Left cardiac atrium (tissue), 1 donor: ENCODE data around the gene FOXF1.

DNA sequence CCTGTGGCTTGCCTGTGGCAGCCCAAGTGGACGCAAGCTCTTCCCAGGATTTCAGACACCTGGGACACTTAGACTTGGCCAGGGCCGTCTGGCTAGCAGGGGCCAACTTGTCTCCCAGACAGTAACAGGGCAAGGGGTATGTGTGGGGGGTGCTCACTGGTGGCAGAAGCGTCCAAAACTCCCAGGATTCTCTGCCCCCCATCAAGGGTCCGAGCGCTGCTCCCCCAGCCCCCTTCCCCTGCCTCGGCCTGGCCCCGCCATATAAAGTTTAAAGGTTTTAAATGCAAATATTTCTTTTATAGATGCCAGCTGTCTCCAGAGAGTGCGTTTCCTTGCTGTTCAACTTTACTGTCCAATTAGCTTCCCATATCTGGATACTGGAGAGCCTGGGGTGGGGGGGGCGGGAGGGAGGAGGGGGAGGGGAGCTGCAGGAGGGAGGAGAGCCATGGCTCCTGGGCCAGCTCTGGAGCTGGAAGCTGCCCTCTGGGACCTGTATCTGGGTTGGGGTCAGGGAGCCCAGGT is 6.4 kb upstream of the GSE1 start:
- PRO-cap, result no peak

- PRO-cap, result no peak
Measured at GRCh38 chr16:85636247-85636815, 23.2 kb downstream of the GSE1 start.

DNA sequence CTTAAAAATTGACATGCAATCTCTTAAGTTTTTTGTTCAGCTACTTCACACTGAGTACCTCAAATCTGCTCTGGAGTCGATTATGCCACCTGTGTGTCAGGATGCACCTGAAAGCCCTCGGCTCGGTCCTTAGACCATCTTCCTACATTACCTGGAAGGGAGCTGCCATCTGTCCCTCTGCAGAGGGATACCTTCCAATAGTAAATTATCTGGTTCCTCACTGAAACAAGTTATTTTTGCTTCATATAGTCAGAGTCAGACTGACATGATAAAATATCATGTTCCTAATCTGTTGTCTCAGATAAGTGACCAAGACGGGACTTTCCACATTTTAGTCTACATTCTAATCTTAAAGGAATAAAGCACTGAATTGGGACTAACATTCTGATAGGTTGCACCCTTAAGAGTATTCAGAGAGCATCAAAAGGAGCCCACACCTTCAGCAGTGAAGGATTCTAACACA is 13.6 kb downstream of the GINS2 start:
- PRO-cap, result no peak

DNA sequence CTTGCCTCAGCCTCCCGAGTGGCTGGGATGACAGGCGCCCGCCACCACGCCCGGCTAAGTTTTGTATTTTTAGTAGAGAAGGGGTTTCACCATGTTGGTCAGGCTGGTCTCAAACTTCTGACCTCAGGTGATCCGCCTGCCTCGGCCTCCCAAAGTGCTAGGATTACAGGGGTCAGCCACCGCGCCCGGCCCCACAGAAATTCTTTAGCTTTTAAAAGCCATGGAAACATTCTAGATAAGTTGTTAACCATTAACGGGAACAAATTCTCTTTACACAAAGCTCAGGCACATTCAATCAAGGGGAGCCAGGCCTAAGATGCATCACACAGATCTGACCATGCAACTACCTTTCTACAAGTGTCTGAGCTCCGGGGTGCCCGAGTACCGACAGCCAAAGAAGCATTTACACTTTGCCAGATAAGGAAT is 1.1 kb downstream of the EMC8 start:
- PRO-cap, result no peak

GRCh38 chr16:85821567-85821908 is 22.0 kb downstream of the COX4I1 start:
- PRO-cap, result no peak

GRCh38 chr16:85833115-85833815 is 33.8 kb downstream of the COX4I1 start:
- PRO-cap, result no peak

GRCh38 chr16:85848299-85848873 is 48.9 kb downstream of the COX4I1 start:
- PRO-cap, result no peak

DNA sequence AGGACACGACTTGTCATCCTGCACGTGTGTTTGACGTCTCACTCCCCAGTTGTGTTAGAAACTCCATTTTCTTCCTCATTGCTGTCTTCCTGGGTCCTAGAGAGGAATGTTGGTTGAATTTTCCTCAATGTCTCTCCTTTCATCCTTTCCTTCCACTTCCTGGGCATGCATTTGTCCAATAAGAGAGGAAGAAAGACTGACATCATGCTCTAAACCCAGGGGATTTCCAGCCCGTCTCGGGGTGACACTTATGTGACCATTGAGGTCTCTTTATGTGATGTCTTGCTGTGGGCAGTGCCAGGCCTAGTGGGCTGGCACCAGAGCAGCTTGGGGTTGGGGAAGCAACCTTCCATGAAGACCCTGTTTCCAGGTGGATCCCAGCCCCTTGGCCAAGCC is 39.7 kb upstream of the IRF8 start:
- PRO-cap, result no peak

GRCh38 chr16:85947543-85948335 is 48.8 kb downstream of the IRF8 start:
- PRO-cap, result no peak

- PRO-cap, result no peak
Measured at GRCh38 chr16:85982458-85982969, 83.6 kb downstream of the IRF8 start.

DNA sequence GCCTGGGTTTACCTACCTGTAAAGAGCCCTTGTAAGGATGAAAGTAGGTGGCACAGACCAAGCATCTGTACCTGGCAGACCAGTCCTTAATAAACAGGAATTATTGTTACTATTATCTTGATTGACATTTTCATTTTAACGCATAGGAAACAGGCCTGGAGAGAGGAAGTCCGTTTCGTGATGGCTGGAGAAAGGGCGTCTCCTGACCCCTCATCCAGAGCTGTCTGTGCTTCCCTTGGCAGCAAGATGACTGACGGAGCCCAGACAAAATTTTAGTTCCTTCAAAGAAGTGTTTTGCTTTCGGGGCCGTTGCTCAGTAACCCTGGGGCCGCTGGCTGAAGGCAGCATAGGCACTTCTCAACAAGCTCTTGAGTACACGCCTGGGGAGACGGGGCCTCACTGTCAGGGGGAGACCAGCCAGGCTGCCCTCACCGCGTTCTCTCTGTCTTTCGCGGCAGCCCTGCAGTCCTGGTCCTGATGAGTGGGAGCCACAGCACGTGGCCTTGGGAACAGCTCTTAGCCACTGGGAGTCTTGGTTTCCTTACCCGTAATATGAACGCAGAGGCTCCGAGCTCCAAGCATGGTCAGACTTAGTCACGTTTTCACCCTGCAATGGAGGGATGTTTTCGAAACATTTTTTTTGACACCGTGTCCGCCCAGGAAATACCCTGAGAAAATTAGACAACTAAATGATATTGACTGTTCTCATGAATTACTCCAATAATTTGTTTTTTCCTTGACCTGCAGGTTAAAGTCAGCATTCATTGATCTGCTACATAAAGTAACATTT is 86.0 kb downstream of the IRF8 start:
- PRO-cap, result no peak

DNA sequence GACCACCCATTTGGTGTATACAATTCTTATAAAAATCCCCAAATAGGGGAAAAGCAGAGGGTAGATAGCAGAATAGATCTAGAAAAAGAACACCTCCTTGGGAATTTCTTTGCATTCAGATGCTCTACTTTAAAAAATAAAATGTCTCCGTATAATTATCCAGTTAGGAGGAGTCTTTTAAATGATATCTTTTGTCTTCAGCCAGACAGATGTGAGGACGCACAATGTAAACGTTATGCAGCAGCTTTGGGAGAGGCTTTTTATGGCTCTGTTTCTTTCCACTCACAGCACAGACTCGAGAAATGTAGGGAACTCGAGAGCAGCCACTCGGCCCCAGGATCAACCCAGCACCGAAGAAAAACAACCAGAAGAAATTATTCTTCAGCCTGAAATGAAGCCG is 300.3 kb downstream of the IRF8 start:
- PRO-cap, result no peak

GRCh38 chr16:86200640-86201086 is 301.7 kb downstream of the IRF8 start:
- PRO-cap, result no peak

GRCh38 chr16:86240747-86240946 is 269.7 kb upstream of the FOXF1 start:
- PRO-cap, result no peak

DNA sequence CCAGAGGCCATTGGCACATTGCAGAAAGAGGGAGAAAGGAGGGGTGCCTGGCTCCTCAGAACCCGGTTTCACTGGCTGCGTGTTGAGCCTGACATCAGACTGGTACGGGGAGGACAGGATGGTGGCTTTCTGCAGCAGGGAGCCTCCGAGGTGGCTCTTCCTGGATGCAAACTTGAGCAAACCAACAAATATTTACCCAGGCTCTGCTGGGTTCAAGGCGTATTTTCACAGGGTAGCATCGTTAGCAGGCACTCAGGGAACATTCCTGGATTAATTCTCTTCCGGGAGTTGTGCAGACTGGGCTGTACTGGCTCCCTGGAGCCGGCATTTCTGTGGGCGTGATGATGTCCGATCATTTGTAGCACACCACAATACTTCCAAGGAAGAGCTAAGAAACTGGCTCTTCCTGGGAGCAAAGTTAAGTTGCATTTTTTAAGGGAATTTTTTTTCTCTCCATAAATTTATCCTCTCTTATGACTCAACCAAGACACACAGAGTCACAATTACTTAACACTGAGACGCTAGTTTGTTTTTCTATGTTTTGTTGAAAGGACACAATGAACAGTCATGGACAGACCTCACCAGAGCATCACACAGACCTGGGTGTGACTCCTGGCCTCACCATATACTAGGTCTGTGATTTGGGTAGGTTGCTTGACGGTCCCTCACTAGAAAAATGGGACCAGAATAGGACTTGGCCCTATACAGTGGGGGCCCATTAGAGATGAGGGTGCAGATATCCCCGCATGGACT is 211.6 kb upstream of the FOXF1 start:
- PRO-cap, result no peak

DNA sequence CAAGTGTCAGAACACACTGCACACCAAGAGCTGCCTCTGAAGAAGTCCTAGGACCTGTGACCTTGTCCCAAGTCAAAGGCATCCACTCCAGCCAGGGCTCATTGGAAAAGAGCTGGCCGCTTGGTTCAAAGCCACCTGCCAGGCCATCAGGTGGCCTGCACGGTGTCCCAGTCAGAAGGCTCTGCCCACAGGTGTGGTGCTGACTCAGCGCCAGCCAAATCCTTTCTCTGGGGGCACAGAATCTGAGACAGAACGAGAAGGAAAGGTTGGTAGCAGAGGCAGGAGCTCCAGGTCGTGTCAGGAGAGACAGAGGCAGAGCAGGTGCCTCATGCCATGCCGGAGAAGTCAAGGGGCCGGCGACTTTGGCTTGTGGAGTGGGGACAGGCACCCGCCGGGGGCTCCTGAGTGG is 128.3 kb upstream of the FOXF1 start:
- PRO-cap, result no peak

DNA sequence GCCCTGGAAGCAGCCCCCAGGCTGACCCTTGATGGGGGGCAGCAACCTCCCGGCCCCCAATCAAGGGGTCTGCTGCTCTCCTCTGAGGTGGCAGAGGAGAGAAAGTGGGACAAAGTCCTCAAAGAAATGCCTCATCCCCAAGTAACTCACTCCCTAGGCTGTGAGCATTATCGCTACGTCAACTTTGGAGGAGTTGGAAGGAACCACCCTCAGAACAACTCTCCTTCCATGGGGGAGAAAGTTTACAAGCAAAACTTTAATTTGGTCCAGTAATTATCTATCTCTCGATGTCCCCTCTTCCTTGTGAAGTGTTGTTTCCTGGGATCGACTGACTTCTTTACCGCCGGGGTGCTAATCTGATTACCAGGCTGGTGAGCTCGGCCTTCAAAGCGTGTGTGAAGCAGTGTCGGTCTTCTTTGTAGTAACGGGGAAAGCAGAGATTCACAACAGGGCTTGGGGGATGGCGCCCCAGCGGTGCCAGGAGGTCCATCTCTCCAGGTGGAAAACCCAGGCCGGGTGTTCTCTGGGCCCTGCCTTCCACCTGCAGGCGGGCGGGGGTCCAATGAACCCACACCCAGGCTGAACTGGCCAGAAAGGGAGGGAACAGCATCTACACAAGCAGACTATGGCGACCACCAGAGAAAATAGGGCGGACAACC is 14.6 kb upstream of the FOXF1 start:
- PRO-cap, result no peak

DNA sequence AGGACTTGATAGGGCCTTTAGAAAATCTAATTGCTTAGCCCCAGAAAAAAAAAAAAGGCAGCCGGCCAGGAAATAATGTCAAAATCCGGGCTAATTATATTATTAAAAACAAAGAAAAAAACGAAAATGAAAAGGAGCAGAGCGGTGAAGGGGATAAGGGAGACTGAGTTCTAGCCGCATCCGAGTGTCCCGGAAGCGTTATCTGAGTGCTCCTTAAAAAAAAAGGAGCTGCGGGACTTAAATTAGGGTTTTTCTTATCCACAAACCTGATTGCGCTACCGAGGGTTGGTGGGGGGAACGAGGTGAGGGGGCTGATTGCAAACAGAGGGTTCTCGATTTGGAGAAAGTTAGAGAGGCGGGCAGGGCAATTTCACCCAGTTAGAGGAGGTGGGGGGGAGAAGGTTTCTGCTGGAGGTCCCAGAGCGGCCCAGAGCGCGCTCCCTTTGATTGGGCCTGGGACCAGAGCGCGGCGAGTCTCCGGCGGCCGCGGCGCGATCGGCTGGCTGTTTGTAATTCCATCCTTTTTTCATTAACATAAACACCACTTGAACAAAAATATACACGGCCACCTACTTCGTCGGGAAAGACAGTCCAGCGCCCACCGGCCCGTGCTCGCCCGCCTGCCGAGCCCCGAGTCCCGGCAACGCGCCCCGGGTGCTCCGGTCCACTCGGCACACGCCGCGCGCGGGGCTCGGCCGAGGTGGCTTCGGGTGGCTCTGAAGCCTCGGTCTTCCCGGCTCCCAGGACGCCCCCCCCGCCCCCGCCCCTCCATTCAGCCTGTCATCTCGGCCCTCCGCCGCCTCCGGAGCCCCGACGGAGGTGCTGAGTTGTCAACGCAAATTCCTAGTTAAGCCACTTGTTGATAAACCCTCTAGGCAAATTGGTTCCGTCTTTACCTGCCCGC is 13.4 kb upstream of the FOXF1 start:
- PRO-cap, result no peak

DNA sequence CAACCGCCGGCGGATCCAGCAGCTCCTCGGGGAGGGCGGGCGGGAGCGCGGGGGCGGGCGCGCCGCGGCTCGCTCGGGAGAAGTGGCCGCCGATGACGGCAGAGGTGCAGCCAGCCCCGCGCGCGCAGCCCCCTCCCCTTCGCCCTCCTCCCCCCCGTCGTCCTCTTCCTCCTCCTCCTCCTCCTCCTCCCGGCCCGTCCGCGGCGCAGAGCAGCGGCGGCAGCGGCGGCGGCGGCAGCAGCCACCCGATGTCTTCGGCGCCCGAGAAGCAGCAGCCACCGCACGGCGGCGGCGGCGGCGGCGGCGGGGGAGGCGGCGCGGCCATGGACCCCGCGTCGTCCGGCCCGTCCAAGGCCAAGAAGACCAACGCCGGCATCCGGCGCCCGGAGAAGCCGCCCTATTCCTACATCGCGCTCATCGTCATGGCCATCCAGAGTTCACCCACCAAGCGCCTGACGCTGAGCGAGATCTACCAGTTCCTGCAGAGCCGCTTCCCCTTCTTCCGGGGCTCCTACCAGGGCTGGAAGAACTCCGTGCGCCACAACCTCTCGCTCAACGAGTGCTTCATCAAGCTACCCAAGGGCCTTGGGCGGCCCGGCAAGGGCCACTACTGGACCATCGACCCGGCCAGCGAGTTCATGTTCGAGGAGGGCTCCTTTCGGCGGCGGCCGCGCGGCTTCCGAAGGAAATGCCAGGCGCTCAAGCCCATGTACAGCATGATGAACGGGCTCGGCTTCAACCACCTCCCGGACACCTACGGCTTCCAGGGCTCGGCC is at the start of gene FOXF1:
TSS of gene FOXF1 (plus strand) at position 206 of the 776 bp plus-strand sequence.
- PRO-cap, result bidirectional peak, plus-strand start at position 206 of the sequence, minus-strand start outside the sequence

DNA sequence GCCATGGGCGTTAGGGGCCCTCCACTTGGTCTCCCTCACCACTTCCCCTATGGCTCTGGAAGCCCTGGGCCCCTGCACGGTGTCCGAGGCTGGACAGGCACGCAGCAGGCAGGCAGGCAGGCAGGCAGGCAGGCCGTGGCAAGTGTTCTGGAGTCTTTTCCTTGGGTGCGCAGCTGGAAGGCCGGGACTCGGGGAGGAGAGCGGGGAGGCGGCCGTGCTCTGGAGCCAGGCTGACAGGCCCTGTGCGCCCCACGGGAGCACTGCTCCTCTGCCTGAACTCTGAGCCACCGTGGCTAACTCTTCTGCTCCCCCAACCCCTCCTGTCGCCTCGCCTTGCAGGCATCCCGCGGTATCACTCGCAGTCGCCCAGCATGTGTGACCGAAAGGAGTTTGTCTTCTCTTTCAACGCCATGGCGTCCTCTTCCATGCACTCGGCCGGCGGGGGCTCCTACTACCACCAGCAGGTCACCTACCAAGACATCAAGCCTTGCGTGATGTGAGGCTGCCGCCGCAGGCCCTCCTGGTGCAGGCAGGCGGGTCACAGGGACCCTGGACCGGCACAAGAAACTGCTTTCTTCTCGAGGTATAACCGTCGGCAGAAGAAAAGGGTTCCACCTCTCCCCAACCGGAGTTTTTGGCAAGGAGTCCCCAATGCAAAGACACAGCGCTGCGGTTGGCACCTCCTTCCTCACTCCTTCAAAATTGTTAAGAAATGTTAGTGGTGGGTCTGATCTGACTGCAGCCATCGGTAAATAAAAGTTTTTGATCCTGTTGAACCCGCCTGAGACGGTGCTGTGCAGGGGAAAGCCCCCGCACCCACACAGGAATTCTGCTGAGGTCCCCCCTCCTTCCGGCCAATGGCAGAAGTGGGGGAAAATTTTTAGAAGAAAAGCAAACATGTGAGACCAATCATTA is 2.5 kb downstream of the FOXF1 start:
- PRO-cap, result no peak